Measurements from ENCODE around the gene BMP2K.

DNA sequence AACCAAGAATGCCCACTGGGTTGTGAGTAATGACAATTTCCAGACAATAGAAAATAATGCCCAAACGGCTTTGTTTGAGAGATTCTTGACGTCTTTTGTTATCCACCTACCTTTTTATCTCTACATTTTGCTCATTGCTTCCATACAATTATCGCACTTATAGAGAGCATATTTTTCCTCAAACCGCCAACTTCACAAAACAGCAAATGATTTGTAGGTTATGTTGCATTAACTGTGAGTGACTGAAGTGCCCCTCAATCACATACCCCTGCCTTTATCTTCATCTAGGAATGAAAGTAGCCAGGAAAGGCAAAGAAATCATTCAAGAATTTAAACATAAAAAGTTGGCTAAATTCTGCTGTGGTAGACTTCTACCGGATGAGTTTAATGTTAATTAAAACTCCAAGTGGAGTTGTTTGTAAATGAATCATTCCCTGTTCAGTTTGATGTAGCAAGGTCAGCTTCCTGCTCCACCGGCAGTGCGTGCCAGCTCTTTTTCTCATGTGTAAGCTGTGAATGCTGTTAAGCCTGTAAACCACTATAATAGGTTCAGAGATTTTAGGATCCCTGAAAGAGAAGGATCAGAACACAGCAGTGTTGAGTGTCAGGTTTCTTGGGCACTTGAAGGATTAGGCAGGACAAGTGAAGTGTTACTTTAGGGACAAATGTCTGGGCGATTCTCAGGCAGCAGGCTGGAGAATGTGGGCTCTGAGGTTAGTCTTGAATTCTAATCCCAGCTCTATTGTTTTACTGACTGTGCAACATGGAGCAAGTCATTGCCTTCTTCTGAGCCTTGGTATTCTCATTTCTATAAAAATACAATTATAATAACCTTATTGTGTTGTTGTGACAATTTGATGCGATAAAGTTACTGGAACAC is 111.8 kb downstream of the SHROOM3 start:
- PRO-cap, result no peak

DNA sequence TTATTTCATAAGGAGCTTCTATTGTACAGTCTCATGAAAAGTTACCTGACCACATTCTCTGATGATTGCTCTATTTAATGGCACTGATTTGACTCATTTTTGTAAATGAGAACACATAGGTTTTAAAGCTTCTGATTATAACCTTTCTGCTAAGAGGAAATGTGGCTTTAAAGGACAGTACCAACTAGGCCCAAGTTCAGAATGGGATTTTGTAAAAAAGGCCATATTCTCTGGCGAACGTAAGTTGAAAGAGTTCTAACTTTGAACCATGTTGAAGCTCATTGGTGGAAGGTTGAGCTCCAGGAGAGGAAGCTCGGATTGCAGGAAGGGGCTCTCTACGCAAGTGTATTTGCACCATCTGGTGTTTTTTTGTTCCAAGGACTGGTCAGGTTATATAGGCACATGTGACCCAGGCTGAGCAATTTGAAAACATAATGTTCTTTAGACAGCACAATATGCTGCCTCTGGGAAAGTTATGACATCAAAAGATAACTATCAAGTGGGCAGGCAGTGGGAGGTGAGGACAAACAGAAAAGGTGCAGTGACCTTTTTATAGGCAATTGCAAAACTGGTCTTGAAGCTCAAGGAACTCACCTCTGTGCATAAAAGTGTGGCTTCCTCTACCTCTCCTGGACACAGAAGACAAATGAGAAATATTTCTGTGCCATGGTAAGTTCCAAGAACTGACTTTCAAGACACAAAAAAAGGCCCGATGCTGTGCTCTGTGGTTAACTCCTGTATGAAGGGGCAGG is 128.3 kb downstream of the SHROOM3 start:
- PRO-cap, result no peak

DNA sequence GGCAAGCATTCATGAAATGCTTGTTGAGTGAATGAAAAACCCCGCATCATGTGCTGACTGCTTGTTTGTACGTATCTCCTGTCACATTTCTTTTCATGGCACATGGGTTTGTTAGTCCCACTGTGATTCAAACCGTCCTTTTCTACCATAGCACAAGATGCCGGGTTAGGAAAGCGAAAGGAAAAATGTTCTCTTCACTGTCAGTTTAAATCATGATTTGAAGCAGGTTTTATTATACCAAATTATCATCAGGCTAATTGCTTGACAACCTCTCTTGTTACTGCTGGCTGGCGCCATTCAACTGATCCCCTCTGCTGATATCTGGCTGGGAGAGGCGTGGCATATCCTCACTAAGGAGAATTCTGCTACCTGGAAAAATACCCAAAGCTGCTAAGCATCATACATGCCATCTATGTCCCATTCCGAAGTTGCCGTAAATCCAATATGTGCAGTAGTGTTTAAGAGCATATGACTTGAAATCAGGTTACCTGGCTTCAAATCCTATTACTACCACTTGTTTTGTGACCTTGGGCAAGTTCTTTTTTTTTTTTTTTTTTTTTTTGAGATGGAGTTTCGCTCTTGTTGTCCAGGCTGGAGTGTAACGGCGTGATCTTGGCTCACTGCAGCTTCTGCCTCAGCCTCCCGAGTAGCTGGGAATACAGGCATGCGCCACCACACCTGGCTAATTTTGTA is 145.0 kb downstream of the SHROOM3 start:
- PRO-cap, result no peak

DNA sequence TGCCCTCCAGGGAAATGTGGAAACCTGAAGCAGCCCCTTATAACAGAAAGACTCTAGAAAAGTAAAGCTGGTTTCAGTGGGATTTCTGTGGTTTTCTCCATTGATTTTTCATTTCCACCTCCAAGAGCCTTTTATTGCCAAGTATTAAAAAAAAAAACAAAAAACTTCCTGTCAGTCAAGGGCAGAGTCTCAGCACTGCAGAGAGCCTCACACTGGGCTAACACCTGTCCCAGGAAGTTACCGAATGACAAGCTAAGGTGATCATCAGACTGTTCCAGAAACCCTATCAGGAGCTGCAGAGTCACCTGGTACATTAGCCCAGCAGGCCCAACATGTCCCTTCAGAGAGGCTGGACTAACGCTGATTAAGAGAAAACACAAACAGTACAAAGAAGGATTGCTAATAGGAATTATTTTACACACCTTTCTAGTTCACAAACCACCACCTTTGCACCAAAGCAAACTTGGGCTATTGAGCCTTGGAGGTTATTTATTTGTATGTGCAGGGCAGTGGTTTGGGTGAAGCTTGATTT is 186.0 kb downstream of the SHROOM3 start:
- PRO-cap, result unidirectional peak, plus-strand start at position 277 of the sequence

- PRO-cap, result no peak
Observed at GRCh38 chr4:76629247-76629798, 194.3 kb downstream of the SHROOM3 start.

DNA sequence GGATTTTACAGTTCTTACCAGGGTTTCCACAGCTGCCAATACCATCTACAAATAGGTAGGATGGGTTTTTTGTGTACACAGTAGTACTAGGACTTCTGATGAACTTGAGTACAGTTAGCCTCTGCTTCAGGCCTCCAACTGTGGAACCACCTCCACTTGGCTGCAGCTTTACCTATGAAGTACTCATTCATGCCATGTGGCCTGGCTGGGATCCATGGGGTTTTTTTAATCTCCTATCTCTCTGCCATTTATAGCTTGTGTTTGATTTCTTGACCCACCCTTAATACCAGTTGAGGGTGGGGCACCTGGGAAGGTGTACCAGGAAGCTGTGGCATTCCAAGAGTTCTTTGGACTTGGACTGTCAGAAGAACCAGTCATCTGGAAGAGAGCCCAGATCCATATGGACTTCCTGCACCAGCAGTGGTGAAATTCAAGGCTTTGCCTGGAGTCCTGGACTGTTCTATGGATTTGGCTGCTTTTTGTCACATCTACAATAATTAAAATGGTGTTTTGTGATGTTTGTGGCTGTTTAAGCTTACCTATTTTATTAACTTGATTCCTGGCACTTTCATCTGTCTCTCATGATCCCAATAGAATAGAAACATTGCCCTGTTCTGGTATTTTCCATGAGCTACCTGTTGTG is 230.2 kb downstream of the SHROOM3 start:
- PRO-cap, result bidirectional peak, plus-strand start at position 393 of the sequence, minus-strand start at position 223 of the sequence

DNA sequence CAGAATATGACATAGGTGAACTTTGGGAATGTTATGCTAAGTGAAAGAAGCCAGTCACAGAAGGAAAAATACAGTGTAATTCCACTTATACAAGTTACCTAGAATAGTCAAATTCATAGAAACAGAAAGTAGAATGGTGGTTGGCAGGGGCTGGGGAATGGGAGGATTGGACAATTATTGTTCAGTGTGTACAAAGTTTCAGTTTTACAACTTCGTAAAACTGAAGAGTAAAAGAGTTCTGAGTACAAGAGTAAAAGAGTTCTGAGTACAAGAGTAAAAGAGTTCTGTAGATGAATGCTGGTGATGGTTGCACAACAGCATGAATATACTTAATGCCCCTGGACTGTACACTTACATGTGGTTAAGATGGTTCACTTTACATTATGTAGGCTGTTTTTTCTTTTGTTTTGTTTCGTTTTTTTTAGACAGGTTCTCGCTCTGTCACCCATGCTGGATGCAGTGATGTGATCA is 231.0 kb downstream of the SOWAHB start:
- PRO-cap, result no peak

GRCh38 chr4:76691614-76692514 is 206.1 kb downstream of the SOWAHB start:
- PRO-cap, result unidirectional peak, minus-strand start at chr4:76691969; unidirectional peak, minus-strand start at chr4:76692382

GRCh38 chr4:76692515-76692822 is 205.5 kb downstream of the SOWAHB start:
- PRO-cap, result no peak

DNA sequence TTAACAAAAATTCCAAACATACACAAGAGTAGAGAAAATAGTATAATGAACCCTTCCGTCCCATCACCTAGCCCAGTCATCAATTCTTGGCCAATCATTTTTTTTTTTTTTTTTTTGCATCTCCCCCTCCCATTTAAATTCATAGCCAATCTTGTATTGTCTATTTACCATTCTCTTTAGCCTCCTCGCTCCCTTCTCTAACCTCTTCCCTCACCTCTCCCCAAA is 14.6 kb downstream of the SEPTIN11 start:
- PRO-cap, result unidirectional peak, minus-strand start at position 135 of the sequence

- PRO-cap, result no peak
Observed at GRCh38 chr4:76984535-76985406, 35.2 kb downstream of the SEPTIN11 start.

DNA sequence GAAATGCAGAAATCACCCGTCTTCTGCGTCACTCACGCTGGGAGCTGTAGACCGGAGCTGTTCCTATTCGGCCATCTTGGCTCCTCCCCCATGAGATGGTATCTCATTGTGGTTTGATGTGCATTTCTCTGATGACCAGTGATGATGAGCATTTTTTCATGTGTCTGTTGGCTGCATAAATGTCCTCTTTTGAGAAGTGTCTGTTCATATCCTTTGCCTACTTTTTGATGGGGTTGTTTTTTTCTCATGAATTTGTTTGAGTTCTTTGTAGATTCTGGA is 86.4 kb upstream of the CXCL13 start:
- PRO-cap, result no peak

GRCh38 chr4:77710937-77711674 is 105.5 kb downstream of the CXCL13 start:
- PRO-cap, result no peak

GRCh38 chr4:77811768-77812172 is 7.4 kb downstream of the CNOT6L start:
- PRO-cap, result no peak

- PRO-cap, result no peak
Observed at GRCh38 chr4:78553375-78554120, 2.0 kb downstream of the ANXA3 start.

- PRO-cap, result no peak
Observed at GRCh38 chr4:78581590-78582103, 30.1 kb downstream of the ANXA3 start.

DNA sequence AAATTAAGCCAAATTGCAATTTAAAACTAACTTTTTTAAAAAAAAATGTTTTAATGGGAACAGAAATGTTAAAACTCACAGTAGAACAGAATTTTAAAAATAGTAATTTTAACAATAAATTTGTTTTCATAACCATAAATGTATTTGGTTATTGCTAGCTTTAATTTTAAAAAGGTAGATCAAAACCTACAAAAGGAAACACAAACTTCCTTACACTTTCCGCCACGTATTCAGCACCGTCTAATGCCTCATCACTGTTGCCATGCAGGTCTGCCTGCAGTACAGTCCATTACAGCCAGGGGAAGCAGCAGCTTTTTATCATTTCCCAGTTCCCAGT is 93.0 kb downstream of the ANXA3 start:
- PRO-cap, result no peak

DNA sequence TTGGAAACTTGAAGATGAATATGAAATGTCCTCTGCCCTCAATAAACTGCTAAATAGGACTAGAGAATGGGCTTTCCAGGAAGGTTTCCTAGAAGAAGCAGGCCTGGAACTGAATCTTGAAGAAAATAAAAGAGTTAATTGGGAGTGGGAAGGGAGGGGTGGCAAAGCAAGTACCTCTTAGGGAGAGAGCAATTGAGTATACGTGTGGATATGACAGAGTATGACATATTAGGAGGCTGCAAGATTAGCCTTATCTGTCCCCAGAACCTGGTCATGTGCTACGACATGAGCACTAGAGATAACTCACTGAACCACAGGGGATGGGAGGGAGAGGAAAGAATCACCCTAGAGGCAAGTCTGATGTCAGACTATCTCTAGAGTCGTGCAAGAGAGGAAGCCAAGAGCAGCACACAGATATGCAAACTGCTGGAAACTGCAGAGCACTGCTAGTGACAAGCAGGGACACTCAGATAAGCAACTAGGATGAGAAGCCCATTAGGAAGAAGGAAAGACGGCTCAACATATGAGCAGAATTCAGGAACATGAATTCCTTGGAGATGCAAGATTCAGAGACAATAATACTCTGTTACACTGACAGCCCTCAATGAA is 84.2 kb upstream of the BMP2K start:
- PRO-cap, result no peak

DNA sequence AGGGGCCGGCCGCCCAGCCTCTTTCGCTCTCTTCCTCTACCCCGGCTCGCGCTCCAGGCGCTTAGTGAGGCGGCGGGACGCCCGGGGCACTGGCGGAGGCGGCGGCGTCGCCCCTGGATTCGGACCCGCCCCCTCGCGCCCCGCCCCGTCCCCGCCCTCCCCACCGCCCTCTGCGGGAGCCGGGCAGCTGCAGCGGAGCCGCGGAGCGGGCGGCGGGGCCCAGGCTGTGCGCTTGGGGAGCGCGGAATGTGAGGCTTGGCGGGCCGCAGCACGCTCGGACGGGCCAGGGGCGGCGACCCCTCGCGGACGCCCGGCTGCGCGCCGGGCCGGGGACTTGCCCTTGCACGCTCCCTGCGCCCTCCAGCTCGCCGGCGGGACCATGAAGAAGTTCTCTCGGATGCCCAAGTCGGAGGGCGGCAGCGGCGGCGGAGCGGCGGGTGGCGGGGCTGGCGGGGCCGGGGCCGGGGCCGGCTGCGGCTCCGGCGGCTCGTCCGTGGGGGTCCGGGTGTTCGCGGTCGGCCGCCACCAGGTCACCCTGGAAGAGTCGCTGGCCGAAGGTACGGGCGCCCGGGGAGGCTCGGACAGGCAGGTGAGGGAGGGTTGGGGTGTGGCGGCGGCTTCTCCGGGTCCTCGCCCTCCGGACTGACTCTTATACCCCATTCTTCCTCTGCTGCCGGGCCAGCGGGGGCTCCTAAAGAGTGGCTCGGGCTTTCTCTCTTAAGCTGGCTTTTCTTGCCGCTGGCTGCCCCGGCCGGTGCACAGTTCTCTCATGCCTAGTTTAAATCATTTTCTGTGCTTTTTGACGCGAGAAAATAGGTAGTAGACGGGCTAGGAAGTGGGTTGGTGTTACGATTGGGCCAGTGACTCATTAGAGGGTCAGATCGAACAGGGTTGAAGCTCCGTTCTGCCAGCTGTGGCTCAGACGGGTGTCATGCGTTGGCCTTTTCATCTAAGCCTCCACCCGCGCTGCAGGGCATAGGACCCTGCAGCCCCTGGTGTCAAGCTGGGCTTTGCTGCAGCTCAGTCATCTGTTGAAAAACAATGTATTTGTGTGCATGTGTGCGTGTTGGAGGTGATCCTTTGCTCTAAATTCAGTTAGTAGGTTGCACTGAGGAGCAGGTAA is at the start of gene BMP2K:
BMP2K (plus strand) TSS at position 186 of the 1,123 bp plus-strand sequence.
- PRO-cap, result bidirectional peak, plus-strand start at position 195 of the sequence, minus-strand start at position 63 of the sequence; bidirectional peak, plus-strand start at position 659 of the sequence, minus-strand start at position 644 of the sequence; bidirectional peak, plus-strand start at position 921 of the sequence, minus-strand start at position 771 of the sequence

DNA sequence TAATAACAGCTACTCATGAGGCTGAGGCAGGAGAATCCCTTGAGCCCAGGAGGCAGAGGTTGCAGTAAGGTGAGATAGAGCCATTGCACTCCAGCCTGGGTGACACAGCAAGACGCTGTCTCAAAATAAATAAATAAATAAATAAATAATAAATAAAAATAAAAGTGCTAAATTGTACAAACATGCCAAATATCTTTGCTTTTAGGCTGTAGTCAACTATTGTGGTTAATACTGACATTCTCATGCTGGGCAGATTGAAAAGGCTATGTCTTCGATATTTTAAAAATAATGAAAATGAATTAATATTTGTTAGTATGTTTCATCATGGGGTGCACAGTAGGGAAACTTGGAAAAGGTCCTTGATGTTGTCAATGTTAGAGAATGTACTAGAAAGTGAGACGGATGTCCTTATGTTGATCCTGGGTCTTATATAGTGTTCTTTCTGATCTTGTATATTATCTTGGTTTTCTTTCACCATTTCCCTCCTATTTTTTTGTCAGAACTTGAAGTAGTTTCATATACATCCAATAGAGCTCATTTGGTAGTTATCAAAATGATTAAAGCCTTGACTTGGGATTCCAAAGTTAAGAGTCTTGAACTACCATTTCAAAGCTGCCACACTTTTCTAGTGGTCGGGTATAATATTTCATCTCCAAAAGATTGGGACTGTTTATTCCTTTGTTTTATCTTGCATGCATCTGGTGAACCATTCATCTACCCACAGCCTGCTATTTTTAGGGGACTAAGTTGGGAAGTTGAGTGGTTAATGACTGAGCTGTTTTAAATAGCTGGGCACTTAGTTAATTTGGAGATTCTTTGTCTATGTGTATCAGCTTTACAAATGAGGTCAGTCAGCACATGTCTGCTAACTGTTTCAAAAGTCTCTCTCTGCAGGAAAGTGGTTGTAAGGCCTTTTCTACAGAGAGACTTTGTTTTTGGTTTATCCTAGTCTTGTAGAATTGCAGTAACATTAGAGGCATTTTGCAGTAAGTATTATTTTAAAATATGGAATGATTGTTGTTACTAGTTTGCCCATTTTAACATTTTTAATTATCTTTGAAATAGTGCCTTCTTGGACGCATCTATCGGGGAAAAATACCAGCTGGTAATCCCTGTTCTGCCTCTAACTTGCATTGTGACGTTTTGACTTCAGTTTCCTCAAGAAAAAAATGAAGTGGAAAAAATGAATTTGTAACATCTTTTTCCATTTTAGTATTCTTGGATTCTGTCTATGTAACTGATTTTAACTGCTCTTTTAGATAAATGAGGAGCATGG is 8.0 kb downstream of the BMP2K start:
- PRO-cap, result no peak